GM19240 (cell line): ENCODE data around the gene AKIRIN2.

GRCh38 chr6:79277982-79278319, 199.9 kb upstream of the PHIP start:
- RRBS: no CpG with 5 or more reads among the region's 1 CpG

DNA sequence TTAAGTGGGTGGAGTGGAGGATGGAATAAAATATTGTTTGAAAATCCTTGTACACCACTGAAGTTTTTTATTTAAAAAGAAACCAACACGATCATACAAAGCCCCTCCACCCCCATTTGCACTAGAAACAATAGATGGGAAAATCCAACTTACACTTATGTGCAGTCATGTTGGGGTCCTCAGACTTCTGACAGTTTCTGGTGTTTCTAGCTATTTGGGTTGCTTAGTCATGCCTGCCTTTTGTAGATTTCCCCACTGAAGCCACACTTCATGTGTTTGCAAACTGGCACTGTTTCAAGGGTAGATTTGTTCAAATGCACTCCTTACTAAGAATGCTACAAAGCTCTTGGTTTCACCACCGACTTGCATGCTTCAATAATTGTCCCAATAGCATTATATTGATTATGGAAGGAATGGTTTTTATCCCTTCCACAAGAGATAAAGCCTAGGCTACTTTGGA, 1.4 kb downstream of the SH3BGRL2 start:
- RRBS: no CpG with 5 or more reads among the region's 2 CpGs

DNA sequence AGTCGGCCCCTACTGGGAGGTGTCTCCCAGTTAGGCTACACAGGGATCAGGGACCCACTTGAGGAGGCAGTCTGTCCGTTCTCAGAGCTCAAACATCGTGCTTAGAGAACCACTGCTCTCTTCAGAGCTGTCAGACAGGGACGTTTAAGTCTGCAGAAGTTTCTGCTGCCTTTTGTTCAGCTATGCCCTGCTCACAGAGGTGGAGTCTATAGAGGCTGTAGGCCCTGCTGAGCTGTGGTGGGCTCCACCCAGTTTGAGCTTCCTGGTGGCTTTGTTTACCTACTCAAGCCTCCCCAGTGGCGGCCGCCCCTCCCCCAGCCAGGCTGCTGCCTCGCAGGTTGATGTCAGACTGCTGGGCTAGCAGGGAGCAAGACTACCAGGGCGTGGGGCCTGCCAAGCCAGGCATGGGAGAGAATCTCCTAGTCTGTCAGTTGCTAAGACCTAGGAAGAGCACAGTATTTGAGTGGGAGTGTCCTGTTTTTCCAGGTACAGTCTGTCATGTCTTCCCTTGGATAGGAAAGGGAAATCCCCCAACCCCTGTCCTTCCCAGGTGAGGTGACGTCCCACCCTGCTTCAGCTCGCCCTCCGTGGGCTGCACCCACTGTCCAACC, 32.6 kb downstream of the SH3BGRL2 start:
- RRBS: no CpG with 5 or more reads among the region's 11 CpGs

- RRBS: no CpG with 5 or more reads among the region's 5 CpGs
Measured at GRCh38 chr6:81264978-81265607, 487.4 kb downstream of the TENT5A start.

- RRBS: no CpG with 5 or more reads among the region's 5 CpGs
Measured at GRCh38 chr6:81750997-81751417, 1.5 kb downstream of the TENT5A start.

DNA sequence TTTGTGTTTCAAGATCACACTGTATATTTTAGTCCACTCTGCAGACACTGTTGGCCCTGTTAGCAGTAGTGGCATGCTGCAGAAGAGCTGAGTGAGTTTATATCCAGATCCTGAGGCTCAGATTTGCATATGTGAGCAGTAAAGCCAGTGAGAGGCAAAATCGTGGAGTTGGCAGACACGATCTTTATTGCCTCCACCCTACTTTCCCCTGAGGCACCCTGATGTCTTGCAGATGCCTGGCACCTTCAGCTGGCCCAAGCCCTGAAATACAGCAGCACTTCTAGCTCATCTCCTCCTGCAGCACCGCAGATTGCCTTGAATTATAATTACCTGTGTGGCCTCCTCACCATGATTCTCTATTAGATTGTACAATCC, 158.0 kb upstream of the TENT5A start:
- RRBS: no CpG with 5 or more reads among the region's 3 CpGs

- RRBS: no CpG with 5 or more reads among the region's 3 CpGs
Measured at GRCh38 chr6:83086653-83087269, 19.3 kb downstream of the DOP1A start.

DNA sequence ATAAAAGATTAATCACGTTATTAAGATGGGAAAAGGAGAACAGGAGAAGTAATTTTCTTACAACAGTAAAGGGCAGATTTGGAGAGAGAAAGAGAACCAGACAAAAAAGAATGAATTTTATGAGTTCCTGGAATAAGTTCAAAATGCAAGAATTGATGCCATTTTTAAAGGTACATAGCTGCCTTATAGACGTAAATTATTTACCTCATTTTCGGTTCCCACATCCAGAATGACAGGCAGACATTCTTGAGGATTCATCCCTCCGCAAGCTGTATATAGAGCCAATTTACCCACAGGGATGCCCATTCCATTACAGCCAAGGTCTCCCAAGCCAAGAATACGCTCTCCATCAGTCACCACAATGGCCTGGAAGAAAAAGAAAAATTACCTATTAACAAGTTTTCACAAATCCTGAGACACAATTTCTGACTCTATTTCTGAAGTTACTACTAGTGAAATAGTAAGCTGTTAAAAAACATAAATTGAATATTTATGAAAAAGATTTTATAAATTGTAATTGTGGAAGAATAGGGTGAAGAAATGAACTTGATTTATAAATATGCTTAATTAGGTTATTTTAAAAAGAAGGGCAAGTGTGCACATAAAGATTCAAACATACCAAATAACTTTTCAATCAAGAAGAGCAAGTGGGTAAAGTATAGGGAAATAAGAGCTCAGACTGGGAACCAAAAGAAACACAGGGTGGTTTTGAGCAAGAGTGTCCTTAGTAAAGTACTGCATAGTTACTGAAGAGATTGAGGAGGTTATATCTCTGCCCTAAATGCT, 84.7 kb downstream of the ME1 start:
- RRBS: no CpG with 5 or more reads among the region's 5 CpGs

DNA sequence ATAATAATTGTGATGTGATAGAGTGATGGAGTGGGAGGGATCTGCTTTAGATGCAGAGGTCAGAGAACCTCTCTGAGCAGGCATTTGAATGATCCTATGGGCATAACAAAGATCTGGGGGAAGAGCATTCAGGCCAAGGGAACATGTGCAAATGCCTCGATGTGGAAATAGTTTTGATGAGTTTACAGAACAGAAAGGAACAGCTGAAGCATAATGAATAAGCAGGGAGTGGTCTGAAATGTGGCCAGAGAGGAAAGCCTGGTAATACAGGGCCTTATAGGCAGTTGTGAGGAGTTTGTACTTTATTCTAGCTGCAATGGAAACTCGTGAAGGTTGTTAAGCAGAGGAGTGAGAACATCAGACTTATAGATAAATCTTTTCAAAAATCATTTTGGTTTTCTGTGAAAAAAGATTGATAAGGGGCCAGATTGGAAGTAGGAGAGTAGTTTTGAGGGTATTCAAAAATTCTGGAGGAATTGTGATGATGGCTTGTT, 33.1 kb upstream of the ME1 start:
- RRBS: no CpG with 5 or more reads among the region's 2 CpGs

- RRBS: no CpG with 5 or more reads among the region's 5 CpGs
Measured at GRCh38 chr6:84088978-84089468, 55.5 kb downstream of the MRAP2 start.

- RRBS: no CpG with 5 or more reads among the region's 3 CpGs
Measured at GRCh38 chr6:84751989-84752538, 12.3 kb downstream of the TBX18 start.

GRCh38 chr6:84763054-84764115, 1.0 kb downstream of the TBX18 start:
- RRBS: 11% methylated on average over 29 of the region's 106 CpGs

DNA sequence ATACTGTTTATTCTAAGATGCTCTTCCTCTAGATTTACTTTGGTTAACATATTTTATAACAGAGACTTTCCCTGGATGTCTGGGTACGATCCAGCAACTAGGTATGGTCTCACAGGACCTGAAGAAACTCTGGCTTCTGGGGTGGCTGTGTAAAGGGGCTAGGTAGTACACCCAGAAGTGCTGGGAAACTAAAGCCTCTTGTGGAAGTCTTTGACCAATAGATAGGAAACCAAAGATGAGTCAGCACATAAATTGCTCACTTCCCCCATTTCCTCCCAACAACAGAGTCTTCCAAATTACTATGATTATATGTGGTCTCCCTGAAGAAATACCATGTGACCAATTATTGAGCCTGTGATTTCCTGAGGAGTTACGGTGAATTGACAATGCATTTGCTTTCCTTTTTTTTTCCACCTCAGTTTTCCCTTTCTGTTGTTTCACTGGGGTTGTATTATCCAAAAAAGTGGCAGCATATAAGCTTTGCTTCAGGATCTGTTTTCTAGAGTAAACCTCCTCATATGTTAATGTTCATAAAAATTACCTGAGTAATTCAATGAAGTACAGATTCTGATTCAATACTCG, 26.9 kb upstream of the TBX18 start:
- RRBS: no CpG with 5 or more reads among the region's 3 CpGs

GRCh38 chr6:85283555-85284008, 166.3 kb upstream of the NT5E start:
- RRBS: no CpG with 5 or more reads among the region's 3 CpGs

- RRBS: no CpG with 5 or more reads among the region's 3 CpGs
Measured at GRCh38 chr6:85640857-85641529, 1.7 kb downstream of the SYNCRIP start.

- RRBS: no CpG with 5 or more reads among the region's 4 CpGs
Measured at GRCh38 chr6:85642662-85642754, 178 bp downstream of the SYNCRIP start.

- RRBS: no CpG with 5 or more reads among the region's 9 CpGs
Measured at GRCh38 chr6:87260210-87260794, 62.1 kb upstream of the SMIM8 start.

DNA sequence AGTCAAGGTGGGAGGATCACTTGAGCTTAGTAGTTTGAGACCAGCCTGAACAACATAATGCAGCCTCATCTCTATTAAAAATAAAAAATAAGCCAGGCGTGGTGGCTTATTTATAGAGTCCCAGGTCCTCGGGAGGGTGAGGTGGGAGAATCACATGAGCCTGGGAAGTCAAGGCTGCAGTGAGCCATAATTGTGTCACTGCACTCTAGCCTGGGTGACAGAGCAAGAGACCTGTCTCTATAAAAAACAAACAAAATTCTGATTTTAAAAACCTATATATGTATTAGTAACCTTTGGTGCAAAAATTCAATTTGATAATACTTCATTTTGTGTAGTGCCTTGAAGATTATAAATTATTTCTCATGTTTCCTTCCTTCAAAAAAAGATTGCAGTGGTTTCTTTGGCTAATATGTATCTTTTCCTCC, 27.6 kb downstream of the ORC3 start:
- RRBS: no CpG with 5 or more reads among the region's 2 CpGs

DNA sequence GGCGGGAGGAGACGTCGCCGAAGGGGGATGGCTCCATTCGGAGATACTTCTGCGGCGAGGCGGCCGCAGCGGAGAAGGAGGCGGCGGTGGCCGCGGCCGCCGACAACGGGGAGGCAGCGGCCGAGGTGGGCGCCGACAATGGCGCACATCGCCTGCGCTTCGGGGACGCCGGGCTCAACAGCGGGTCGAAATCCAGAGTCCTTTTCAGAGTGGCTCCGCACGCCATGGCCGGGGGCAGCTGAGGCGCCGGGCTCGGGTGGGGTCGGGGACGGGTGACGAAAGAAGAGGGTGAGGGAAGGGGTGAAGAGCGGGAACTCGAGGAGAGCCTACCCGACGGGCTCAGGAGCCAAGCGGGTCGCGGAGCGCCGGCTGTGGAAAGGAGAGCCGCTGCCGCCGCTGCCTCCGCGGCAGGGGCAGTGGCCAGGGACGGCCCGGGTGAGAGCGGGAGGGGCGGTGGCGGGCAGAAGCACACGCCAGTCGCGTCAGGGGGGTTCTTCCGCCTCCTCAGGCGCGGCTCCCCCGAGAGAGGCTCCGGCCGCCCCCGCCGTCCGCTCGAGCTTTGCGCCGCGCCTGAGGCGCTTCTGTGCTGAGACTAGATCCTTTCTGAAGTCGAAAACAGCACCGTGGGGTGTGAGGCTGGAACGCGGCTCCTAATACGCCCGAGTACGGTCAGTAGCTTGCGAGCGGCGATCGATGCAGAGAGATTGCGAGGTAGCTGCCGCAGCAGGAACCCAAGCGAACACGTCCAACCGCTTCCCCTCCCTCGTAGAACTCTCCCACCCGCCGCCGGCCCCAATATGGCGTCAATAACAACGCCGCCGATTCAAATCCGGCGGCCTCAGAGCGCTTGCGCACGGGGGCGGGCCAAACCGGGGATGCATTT, at the start of gene AKIRIN2:
Gene AKIRIN2, minus strand, starts transcription at position 775 of the 883 bp plus-strand sequence.
- RRBS: 2% methylated on average over 28 of the region's 105 CpGs